NCI-H460 (cell line): ENCODE measurements around a stretch of chr14.

DNA sequence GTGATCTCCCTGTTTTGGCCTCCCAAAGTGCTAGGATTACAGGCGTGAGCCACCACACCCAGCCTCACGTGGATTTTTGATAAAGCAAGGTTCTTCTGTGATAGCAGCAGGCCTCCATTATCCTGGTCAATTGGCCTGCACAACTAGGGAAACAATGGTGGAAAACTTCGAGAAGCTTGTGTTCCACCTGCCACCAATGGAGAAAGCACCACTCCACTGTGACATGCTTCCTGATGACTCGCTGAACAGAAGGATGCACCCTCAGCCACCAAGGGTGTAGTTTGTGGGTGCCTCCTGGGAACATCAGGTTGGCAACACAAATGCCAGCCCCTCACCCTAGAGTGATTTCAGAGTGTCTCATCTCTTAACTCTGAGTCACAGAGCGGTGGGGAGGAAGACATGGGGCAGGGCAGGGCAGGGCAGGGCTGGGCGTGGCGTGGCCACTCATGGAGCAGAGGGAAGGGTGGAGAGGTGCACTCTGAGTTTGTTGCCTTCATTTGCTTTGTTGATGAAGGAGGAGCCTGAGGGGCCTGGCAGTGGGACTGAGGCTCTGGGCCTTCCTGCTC is 17.8 kb upstream of the ANKRD9 start:
RAMPAGE:
- cytosol, long total RNA, result no peak
- long total RNA, result no peak
- nucleus, long total RNA, result no peak

DNA sequence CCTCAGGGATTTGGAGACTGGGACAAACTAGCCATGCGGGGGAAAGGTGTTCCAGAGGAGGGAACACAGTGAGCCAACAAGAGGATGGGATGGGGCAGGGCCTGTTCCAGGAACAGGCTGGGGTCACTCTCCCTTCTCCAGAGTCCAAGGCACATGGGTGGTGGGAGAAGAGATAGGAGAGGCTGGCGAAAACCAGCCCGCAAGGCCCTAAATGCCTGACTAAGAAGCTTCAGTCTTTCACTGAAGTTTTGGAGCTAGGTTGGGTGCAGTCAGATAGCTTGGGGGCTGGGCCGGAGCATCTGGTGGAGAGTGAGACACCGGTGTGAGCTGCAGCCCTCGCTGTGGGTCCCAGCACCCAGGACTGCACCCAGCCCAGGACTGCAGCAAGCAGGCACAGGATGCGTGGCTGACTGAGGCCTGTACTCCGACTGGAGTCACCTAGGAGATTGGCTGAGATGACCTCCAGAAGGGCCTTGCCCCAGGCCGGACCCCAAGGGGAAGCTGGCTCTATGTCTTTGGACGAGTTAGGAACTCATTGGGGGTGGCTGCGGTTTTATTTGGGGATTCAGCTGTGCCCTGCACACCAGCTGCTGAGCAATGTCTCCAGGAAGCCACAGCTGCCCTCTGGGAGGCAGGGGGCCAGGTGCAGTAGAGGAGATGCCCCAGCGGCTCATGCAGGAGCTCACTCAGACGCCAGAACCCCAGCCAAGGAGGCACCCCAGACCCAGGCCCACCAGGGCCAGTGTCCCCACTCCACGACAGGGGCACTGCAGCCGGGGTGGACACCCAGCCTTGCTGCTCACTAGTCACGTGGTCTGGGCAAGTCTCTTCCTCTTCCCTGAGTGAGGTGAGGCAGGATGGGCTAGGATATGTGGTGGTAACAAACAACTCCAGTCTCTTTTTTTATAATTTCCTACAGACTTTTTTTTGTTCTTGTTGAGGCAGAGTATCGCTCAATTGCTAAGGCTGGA is 31.9 kb upstream of the RCOR1 start:
RAMPAGE:
- cytosol, long total RNA, result no peak
- long total RNA, result no peak
- nucleus, long total RNA, result no peak

GRCh38 chr14:102601050-102601936 is 8.8 kb downstream of the RCOR1 start:
RAMPAGE:
- cytosol, long total RNA, result no peak
- long total RNA, result no peak
- nucleus, long total RNA, result no peak

GRCh38 chr14:103073954-103074476 is 10.0 kb upstream of the LBHD2 start:
RAMPAGE:
- cytosol, long total RNA, result no peak
- long total RNA, result no peak
- nucleus, long total RNA, result no peak

RAMPAGE:
- cytosol, long total RNA, result no peak
- long total RNA, result no peak
- nucleus, long total RNA, result no peak
These were observed 4.4 kb upstream of the TNFAIP2 start for GRCh38 chr14:103118955-103119214.

DNA sequence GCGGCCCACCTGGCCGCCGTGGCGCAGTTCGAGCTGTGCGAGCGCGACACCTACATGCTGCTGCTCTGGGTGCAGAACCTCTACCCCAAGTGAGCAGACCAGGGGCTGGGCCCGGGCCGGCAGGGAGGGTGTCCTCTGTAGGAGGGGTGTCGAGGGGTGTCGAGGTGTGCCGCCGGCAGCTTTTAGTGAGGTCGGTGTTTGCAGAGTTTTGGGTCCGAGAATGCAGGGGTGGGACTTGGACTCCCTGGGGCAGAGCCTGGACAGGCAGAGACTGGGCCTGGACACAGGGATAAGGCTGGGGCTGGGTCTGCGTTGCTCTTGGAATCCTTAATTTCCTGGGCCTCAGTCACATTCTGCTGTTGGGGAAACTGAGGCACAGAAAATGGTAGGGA is 4.3 kb downstream of the TNFAIP2 start:
RAMPAGE:
- cytosol, long total RNA, result no peak
- long total RNA, result no peak
- nucleus, long total RNA, result no peak

DNA sequence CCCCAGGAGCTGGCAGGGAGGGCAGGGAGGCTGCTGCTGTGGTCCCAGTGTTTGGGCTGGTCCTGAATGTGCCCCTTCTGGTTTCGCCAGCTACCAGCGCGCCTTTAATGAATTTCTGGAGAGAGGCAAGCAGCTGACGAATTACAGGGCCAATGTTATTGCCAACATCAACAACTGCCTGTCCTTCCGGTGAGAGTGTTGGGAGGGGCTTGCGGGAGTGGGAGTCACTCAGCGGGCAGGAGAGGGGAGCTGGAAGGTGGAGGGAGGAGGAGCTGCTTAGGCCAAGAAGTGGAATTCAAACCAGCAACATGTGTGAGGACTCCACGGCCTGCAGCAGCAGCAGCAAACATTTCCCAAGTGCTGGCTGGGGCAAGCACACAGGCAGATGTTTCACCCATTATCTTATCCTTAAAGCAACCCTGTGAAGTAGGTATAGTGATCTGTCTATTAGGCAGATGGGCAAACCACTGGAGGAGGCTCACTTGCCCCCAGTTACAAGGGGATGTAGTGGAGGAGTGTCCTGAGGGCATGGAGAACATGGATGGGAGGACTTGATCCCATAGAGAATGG is 7.8 kb downstream of the TNFAIP2 start:
RAMPAGE:
- cytosol, long total RNA, result no peak
- long total RNA, result no peak
- nucleus, long total RNA, result no peak

DNA sequence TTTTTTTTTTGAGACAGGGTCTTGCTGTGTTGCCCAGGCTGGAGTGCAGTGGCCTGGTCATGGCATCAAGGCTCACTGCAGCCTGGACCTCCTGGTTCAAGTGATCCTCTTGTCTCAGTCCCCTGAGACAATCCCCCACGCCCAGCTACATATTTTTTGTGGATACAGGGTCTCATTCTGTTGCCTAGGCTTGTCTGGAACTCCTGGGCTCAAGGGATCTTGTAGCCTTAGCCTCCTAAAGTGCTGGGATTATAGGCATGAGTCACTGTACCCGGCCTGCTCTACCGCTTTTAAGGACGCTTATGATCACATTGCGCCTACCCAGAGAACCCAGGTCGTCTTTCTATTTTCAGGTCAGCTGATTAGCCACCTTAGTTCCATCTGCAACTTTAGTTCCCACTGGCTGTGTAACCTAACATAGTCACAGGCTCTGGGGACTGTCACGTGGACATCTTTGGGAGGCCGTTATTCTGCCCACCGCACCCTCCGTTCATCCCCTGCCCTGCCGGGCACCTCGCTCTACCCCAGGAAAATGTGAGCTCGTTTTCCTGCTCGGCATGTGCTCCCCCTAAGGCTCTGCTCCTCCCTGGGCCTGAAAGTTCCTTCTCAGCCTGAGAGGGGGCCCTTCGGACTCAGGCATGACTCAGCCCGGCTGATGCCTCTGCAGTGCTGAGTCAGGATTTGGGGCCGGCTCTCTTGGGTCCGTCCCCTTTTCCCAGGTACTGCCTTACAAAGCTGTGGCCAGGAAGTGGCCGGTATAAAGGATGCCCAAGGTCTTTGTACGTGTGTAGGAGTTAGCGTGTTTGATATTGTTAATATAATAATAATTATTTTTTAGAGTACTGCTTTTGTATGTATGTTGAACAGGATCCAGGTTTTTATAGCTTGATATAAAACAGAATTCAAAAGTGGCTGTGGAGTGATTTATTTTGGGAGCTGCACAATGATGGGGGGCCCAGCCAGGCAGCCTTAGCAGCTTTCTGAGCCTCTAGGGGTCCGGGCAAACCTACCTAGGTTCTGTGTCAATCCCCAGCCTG is 13.6 kb downstream of the TNFAIP2 start:
RAMPAGE:
- cytosol, long total RNA, result no peak
- long total RNA, result no peak
- nucleus, long total RNA, result no peak

GRCh38 chr14:103208352-103208687 is 85.1 kb downstream of the TNFAIP2 start:
RAMPAGE:
- cytosol, long total RNA, result no peak
- long total RNA, result no peak
- nucleus, long total RNA, result no peak

DNA sequence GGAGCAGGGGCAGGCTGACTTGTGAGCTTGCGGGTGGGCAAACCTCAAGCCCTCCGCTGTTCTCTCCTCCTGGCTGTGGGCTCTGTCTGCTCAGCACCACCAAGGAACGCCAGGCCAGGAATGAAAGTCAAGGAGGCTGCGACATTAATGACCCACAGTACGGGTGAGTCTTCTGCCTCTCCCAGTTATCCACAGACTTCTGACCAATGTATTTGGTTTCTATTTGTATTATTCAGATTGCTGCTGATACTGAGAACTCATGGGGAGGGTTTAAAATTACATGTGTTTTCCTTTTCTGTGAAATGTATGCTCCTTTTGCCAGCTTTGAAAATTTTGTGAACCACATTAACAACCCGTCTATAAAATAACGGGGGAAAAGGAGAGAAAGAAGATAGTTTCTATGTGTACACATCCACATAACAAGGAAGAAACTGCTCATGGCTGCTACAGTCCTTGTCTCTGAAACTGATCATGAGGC is 86.8 kb downstream of the TNFAIP2 start:
RAMPAGE:
- cytosol, long total RNA, result no peak
- long total RNA, result no peak
- nucleus, long total RNA, result no peak

GRCh38 chr14:103331952-103332504 is 2.0 kb upstream of the EIF5 start:
RAMPAGE:
- cytosol, long total RNA, result no peak
- long total RNA, result no peak
- nucleus, long total RNA, result no peak

RAMPAGE:
- cytosol, long total RNA, result no peak
- long total RNA, result no peak
- nucleus, long total RNA, result no peak
These were observed 4.3 kb downstream of the EIF5 start for GRCh38 chr14:103338127-103338897.

DNA sequence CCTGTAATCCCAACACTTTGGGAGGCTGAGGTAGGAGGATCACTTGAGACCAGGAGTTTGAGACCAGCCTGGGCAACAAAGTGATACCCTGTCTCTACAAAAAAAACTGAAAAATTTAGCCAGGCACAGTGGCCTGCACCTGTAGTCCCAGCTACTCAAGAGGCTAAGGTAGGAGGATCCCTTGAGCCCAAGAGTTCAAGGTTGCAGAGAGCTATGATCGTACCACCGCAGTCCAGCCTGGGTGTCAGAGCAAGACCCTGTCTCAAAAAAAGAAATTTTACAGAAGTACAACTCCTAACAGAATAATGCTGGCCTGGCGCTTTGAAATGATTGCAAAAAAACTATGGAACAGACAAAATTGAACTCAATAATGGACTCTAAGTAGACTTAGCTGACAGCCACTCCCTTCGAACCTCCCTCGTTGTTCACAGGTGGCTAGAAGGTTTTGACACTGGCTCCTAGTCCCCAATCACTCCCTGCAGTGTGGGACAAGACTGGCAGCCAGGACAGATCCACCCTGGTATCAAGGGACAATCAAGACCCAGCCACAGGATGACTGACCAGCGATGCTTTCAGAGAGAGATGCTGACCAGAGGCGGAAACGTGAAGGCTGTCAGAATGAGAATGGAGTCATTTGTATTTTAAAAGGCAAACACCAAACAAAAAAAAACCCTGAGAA is 12.8 kb downstream of the EIF5 start:
RAMPAGE:
- cytosol, long total RNA, result no peak
- long total RNA, result no peak
- nucleus, long total RNA, result no peak

GRCh38 chr14:103356096-103356519 is 22.1 kb downstream of the EIF5 start:
RAMPAGE:
- cytosol, long total RNA, result no peak
- long total RNA, result no peak
- nucleus, long total RNA, result no peak

RAMPAGE:
- cytosol, long total RNA, result no peak
- long total RNA, result no peak
- nucleus, long total RNA, result no peak
These were observed 678 bp downstream of the MARK3 start for GRCh38 chr14:103385563-103386622.

DNA sequence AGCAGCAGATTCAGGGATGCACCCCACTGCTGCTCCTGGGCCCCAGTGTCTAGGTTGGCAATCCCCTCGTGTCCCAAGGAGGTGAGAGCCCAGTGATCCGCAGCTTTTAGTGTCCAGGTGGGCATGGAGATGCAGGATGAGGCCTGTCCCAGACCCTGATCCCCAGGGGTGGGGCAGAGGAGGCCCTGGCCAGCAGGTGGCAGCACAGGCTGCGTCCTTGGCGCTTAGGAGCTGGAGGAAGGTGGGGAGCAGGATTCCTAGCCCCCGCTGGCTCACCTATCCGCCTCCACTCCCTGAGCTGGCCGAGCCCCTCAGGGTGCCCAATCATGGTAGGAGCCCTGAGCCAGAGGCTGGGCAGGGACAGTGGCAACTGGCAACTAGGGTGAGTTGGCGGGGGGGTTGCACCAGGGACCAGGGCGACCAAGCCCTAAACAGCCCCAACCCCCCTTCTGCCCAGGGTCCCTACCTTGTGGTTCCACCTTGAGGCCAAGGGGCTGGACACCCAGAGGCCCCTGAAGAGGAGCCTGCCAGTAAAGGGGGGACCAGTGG is 4.0 kb downstream of the CKB start:
RAMPAGE:
- cytosol, long total RNA, result no peak
- long total RNA, result no peak
- nucleus, long total RNA, result no peak

GRCh38 chr14:103520442-103520683 is 2.3 kb downstream of the CKB start:
RAMPAGE:
- cytosol, long total RNA, result no peak
- long total RNA, result no peak
- nucleus, long total RNA, result no peak

DNA sequence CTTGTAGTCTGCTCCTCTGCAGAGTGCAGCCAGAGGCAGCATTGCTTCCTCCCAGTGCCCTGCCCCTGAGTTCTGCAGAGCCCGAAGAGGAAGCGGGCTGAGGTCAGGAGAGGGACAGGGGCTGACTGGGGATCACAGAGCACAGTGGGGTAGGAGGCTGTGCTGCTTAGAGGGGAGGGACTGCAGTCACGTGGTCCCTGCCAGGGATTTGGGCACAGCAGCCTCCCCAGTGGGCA is 2.4 kb upstream of the TRMT61A start:
RAMPAGE:
- cytosol, long total RNA, result no peak
- long total RNA, result no peak
- nucleus, long total RNA, result no peak

GRCh38 chr14:103542014-103543130 is 13.4 kb downstream of the TRMT61A start:
RAMPAGE:
- cytosol, long total RNA, result no peak
- long total RNA, result no peak
- nucleus, long total RNA, result no peak

DNA sequence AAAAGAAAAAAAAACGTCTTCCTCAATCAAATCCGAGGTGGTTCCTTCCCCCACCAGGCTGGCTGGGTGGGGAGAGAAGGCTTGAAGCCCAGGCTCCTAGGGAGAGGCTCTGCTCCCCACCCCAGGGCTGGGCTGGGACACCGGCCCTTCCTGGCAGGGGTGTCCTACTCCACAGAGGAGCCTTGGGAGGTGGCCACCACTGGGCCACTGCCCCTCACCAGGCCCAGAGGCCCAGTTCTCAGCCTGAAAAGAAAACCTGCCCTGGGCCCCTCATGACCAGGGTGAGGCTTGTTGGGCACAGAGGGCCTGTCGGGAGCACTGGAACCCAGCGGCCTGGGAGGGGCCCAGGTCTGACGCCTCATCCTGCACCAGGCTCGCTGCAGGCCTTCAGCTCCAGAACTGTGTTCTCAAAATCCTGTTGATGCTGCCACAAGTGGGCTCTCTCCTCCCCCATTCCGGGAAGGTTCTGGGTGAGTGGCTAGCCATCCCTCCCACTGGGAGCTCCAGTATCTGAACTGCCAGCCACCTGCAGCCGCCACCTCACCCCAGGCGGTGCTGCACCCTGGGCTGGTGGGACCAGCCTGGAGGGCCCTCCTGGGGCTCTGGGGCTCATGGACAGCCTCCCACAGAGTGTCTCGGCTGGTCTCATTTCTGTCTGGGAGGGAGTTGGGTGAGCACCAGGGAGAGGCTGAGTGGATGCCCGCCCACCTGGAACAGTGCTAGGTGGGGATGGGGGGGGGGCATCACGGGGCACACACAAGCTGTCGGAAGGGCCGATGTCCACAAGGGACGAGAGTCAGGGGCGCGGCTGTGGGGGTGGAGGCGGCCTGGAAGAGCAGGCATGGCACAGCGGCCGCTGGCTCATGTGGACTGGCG is 11.8 kb downstream of the BAG5 start:
RAMPAGE:
- cytosol, long total RNA, result no peak
- long total RNA, result no peak
- nucleus, long total RNA, result no peak